Heart (tissue), 3 donors: ENCODE measurements around a stretch of chr6.

- RAMPAGE, long total RNA, 2 experiments: no peak in any of the 2 experiments
Measured at GRCh38 chr6:87665013-87665496, 37.0 kb downstream of the AKIRIN2 start.

- RAMPAGE, long total RNA, 2 experiments: no peak in any of the 2 experiments
Measured at GRCh38 chr6:87674954-87675337, 27.1 kb downstream of the AKIRIN2 start.

- RAMPAGE, long total RNA, 2 experiments: no peak in any of the 2 experiments
Measured at GRCh38 chr6:87756659-87757252, 54.7 kb upstream of the AKIRIN2 start.

GRCh38 chr6:89144260-89144584 is 1.6 kb upstream of the PM20D2 start:
- RAMPAGE, long total RNA, 2 experiments: no peak in any of the 2 experiments

- RAMPAGE, long total RNA, 2 experiments: no peak in any of the 2 experiments
Measured at GRCh38 chr6:89357023-89357992, 4.8 kb upstream of the UBE2J1 start.

GRCh38 chr6:89667680-89668527 is 29.4 kb upstream of the LYRM2 start:
- RAMPAGE, long total RNA, 2 experiments: no peak in any of the 2 experiments

DNA sequence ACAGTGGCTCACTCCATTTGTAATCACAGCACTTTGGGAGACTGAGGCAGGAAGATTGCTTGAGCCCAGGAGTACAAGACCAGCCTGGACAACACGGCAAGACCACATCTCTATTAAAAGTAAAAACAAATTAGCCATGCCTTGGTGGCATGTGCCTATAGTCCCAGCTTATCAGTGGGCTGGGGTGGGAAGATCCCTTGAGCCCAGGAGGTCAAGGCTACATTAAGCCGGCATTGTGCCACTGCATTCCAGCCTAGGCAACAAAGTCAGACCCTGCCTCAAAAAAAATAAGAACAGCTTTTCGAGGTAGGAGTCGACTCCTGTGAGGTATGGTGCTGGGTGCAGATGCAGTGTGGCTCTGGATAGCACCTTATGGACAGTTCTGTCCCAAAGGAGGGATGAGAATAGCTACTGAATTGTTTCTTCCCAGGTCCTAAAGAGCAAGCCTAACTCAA is 82.3 kb upstream of the LYRM2 start:
- RAMPAGE, long total RNA, 2 experiments: no peak in any of the 2 experiments

DNA sequence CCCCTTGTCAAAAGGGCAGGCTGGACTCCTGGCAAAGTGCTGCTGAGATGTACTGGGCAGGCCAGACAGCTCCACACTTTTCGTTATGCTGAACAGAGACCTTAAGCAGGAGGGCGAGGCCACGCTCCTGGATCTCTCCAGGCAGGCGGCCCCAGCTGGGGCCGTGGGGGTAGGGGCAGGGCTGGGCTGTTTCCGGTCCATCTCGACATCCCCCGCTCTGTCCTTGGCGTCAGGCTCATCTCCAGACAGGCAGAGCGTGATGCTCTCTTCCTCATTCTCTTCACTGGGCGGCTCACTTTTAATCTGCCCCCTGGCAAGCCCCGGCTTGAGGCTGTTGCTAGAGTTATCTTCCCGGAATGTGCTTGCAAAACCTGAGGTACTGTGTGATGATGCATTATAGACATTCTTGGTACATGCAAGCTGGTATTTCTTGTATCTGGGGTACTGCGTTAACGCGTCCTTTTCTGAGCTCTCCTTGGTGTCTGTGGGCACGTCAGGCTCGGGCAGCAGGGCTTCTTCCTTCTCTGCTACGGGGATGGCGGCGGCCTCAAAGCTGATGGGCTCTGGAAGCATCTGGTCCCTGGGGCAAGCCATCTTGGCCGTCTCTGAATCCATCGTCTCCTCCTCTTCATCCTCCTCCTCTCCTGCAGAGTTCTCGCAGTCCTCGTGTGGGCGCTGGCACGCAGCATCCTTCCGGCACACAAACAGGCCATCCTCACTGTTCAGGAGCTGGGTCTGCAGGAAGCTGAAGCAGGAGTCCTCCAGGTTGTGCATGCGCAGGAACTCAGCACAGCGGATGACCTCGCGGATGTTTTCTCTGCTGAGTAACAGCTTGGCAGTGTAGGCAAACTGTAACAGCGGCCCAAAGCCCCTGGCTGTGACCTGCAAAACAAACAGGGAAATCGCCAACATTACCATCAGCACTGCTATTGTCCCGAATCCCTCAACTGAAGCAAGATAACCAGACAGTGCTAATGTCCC is 57.0 kb downstream of the GJA10 start:
- RAMPAGE, long total RNA, 2 experiments: no peak in any of the 2 experiments

DNA sequence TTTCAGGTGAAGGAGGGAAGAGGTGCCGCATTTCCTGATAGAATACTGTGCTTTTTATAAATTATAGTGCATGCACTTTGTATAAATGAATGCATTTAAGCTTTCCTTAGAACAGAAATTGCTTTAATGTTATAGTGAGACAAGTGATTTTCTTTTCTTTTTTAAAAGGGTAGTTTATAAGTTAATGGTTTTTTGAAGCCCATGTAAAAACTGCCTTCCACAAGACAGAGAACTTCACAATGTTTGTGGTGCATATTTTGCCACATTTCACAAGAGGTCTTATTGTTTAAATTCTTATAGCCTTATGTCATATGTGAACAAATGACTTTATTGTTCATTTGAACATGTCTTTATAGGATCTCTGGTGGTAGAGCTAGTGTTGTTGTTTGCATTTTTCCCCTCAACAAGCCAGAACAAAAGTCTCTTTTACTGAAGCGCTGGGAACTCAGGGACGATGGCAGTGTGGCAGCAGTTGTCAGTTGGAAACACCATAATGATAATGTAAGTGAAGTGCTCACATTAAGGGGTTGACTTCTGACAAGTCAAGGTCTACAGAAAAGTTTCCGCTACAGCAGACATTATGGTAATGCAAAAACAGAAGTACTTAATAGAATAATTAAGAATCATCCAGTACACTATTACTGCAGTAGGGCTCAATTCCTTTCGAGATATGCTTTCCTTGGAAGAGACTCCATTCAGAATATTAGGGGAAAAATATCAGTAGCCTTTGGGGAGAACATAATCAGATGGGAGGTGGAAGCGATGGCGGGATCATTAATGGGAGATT is 179.9 kb downstream of the GJA10 start:
- RAMPAGE, long total RNA, 2 experiments: no peak in any of the 2 experiments

DNA sequence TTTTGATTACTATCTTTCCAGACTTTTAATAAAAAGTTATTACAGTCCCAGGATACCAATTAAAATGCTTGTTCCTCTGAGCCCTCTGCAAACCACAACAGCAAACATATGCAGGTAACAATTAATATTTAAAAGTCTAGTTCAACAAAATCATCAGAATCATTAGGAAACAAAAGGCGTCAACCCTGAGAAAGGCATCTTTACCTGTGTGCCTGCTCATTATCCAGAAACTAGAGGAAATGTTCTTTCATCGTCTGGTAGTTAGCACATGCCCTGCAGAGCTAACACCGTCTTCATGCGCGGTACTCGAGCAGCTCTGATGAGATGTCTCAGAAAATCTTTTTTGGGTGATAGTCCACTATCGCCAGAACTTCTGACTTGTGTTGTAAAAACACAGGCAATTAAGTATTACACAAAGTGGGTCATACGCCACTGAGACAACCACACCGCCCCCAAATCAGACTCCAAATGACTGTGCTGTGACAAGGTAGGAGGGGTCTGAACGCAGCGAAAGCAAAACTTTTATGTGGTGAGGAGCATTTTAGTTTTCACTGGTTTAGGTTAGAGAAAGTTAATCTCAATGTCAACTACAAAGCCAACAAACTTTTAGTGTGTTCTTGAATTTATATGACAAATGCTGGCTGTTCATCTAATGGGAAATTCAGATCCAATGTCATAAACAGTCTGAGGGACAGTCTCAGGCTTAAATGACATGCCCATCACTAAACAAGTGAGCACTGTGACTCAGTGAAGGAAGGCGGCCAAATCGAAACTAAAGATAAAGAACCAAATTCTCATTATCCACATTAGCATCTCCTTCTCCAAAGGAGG is 186.5 kb downstream of the GJA10 start:
- RAMPAGE, long total RNA, 2 experiments: no peak in any of the 2 experiments

GRCh38 chr6:90108075-90108359 is 188.6 kb downstream of the BACH2 start:
- RAMPAGE, long total RNA, 2 experiments: no peak in any of the 2 experiments

GRCh38 chr6:90233205-90233594 is 63.4 kb downstream of the BACH2 start:
- RAMPAGE, long total RNA, 2 experiments: no peak in any of the 2 experiments

DNA sequence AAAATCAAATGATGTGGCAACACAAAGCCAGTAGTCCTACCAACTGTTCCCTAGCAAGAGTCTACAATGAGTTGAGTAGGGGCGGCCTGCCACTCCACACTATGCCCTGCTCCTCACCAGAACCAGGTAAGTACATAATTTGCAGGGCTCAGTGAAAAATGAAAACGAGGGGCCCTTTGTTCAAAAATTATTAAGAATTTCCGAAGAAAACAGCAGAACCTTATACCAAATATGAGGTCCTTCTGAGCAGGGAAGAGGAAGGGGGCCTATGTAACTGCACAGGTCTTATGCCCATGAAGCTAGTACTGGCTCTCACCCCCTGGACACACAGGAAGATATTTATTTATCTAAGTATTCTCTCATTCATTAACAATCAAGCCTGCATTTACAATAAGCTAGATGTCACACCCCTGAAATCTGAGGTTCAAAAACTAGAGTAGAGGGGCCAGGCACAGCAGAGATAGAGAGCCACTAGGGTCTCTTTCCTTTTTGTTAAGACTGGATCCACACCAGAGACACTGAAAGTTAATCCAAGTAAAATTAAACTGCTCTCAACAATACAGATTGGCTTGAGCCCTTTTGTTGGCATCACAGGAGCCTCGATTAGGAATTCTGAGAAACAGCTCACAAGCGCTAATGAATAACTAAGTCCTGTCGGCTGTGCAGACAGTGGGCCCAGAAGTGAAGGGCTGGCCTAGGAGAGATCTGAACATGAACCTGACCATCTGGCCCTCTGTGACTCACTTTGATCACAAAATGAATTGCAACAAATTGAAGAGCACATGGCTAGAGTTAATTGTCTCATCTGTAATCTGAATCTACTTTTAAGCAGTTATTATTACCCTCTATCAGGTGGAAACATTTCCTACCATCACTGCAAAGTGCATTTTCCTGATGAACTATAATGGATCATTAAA is 3.5 kb downstream of the BACH2 start:
- RAMPAGE, long total RNA, 2 experiments: no peak in any of the 2 experiments

- RAMPAGE, long total RNA, 2 experiments: no peak in any of the 2 experiments
Measured at GRCh38 chr6:90383080-90383814, 86.6 kb upstream of the BACH2 start.

DNA sequence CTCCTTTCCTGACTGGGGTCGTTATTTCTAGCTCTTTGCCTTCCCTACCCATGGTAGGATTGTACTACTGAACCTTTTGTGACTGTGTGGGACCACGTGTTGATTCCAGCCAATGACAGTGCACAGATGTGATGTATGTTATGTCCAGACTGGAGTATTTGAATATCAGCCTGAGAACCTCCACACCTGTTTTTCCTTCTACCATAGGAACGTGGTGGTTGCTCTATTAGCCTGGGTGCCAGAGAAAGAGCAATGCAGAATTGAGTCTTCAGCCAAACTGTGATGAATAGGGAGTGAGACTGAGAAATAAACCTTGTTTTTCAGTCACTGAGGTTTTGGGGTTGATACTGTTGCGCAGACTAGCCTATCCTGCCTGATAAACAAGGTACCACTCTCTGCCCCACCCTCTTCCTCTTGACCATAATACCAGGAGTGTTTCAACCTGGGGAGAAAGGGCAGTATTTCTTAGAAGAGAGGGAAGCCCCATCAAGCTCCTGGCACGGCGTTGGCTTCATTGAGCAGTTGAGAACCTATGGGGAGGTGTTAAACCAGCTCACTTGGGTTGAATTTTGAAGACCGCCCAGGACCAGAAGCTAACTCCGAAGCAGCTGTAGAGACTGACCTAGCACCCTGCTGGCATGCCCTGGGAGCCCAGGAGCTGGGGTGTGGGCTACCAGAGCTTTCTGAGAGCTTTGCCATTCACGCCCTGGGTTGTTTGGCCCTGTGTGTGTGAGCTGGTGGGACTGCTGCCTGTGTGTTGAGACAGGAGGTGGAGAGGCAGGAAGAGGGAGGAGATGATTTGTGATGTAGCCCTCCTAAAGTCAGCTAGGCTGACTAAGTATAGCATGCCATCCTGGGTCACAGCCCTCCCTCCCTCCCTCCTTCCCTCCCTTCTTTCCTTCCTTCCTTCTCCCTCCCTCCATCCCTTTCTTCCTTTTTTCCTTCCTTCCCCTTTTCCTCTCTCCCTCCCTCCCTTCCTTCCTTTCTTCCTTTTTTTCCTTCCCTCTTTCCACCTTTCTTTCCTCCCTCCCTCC is 105.7 kb upstream of the BACH2 start:
- RAMPAGE, long total RNA, 2 experiments: no peak in any of the 2 experiments

DNA sequence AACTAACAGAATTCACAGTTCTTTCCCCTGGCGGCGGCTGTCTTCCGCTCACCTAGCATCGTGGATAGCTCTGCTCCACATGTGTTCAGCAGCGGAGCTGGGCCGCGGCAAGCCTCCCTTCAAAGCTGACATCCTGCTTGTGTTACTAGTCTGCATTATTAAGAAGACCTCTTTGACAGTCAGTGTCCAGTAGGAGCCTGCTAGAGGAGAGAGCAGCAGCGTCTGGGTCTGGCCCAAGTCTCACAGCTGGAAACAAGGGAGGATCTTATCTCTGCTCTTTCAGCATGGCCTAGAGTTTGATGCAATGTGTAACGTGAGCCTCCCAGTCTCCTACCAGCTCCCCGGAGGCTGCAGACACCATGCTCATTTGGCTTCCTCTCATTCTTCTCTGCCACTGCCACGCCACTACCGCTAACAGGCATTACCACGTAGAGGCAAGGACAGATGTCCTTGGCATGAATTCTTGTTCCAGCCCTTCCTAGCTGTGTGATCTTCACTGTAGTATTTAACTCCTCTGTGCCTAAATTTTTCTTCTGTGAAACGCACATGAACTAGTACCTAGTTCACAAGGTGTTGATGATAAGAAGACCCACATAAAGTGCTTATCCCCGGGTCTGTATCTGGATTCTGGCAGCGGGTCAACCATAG is 107.0 kb upstream of the BACH2 start:
- RAMPAGE, long total RNA, 2 experiments: no peak in any of the 2 experiments

DNA sequence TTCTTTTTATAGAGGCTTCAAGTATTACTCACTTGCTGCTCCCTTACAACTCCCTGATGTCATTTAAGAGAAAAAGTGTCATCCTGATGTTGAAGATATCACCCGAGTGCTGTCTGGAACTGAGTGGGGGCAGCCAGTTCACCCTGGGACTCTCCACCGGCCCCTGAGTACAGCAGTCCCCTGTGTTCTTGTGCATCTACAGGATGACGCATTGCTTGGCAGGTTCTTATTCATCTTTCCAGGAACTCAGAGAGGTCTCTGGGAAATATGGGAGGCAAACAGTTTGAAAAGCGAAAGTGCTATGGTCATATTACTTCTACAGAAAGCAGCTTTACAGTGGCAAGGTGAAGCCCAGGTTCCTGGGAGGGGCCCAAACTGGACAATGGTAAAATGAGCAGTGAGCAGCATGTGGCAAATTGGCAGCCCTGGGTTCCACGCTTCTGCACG is 128.5 kb downstream of the MAP3K7 start:
- RAMPAGE, long total RNA, 2 experiments: no peak in any of the 2 experiments

GRCh38 chr6:90461322-90461728 is 125.5 kb downstream of the MAP3K7 start:
- RAMPAGE, long total RNA, 2 experiments: no peak in any of the 2 experiments

- RAMPAGE, long total RNA, 2 experiments: no peak in any of the 2 experiments
Measured at GRCh38 chr6:90514144-90514481, 72.8 kb downstream of the MAP3K7 start.

- RAMPAGE, long total RNA, 2 experiments: no peak in any of the 2 experiments
Measured at GRCh38 chr6:90536442-90537022, 50.3 kb downstream of the MAP3K7 start.